Neutrophil (primary cell): ENCODE measurements around a stretch of chr9.

GRCh38 chr9:89676191-89676585 is 71.4 kb downstream of the GADD45G start:
- PRO-cap, result no peak

DNA sequence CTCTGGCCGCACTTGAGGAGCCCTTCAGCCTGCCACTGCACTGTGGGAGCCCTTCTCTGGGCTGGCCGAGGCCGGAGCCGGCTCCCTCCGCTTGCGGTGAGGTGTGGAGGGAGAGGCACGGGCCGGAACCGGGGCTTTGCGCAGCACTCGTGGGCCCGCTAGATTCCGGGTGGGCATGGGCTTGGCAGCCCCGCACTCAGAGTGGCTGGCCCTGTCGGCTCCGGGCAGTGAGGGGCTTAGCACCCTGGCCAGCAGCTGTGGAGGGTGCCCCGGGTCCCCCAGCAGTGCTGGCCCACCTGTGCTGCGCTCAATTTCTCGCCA is 76.1 kb downstream of the GADD45G start:
- PRO-cap, result no peak

DNA sequence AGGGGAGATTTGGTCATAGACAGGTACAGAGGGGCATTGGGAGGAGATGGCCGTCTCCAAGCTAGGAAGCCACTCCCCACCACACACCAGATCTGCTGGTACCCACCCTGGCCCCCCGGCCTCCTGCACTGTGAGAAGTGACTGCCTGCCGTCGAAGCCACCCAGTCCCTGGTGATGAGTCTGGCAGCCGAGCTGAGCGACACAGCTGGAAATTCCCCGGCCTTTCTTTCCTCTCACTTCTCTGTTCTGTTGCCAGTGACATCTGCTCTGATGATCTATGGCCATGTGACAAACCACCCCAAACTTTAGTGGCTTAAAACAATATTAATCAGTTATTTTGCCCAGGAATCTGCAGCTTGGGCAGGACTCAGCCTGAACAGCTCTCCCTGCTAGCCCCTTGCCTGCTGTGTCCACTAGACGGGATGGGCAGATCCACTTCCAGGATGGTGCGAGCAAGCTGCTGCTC is 211.1 kb downstream of the GADD45G start:
- PRO-cap, result no peak

DNA sequence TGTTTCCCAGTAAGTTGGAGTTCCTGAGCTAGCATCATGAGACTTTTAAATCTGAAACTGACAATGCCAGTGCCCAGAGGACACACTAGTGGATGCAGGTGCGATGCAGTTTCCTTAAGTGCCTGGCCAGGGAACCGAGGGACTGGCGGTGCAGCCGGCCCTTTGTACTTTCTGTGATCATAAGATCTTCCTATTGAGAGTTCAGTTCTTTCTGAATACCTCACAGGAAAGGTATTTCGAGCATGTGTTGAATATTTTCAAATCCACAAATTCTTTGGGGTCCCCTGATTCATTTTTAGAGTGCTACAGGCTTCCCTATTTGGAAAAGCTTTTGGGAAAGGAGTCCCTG is 281.4 kb downstream of the GADD45G start:
- PRO-cap, result no peak

- PRO-cap, result no peak
These were observed 78.9 kb downstream of the SYK start for GRCh38 chr9:90880589-90880944.

GRCh38 chr9:90889986-90890688 is 88.5 kb downstream of the SYK start:
- PRO-cap, result no peak

DNA sequence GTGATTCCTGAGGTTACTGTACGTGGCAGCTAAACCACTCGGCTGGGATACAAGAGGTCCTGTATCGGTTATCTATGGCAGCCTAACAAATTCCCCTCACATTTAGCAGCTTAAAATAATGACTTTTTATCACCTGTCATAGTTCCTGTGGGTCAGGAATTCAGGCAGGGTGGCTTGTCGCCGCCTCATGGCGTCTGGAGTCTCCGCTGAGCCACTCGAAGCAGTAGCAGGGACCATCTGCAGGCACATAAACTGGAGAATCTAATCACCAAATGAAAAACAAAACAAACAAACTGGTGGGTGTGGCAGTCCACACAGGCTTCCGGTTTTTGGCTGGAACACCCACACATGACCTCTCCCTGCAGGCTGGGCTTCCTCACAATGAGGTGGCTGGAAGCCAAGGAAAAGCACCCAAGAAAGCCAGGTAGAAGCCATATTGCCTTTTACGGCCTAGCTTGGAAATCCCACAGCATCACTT is 196.9 kb downstream of the SYK start:
- PRO-cap, result no peak

DNA sequence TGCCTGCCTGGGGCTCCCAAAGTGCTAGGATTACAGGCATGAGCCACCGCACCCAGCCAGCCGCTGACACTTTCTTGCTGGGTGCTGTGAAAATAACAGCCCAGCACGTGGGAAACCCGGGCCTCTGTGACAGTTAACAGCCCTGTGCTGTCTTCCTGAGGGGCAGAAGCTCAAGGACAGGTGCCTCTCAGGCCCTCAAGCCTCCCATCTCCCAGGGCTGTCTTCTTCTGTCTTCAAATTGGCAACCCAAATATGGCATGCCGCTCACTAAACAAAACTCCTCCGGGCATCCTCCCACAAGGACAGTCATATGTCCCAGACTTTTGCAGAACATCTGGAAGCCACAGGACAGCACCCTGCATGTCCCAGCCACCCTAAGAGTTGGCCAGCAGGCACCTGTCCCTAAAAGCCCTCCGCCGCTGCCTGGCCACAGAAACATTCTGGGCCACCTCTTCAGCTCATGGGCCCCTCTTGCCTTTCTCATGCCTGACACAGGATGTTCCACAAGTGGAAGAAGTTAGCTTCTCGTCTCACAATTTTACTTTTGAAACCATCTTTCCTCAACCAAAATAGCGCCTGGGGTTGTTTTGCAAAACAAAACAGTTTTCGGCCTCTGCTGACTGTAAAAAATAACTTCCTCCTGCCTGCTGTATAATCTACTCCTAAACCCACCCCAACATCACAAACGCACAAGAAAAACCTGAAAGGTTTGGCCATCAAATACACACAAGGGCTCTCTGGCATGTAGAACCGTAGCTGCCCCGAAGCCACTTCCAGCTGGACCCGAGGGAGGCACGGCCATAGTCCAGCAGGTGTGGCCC is 233.8 kb downstream of the SYK start:
- PRO-cap, result no peak

DNA sequence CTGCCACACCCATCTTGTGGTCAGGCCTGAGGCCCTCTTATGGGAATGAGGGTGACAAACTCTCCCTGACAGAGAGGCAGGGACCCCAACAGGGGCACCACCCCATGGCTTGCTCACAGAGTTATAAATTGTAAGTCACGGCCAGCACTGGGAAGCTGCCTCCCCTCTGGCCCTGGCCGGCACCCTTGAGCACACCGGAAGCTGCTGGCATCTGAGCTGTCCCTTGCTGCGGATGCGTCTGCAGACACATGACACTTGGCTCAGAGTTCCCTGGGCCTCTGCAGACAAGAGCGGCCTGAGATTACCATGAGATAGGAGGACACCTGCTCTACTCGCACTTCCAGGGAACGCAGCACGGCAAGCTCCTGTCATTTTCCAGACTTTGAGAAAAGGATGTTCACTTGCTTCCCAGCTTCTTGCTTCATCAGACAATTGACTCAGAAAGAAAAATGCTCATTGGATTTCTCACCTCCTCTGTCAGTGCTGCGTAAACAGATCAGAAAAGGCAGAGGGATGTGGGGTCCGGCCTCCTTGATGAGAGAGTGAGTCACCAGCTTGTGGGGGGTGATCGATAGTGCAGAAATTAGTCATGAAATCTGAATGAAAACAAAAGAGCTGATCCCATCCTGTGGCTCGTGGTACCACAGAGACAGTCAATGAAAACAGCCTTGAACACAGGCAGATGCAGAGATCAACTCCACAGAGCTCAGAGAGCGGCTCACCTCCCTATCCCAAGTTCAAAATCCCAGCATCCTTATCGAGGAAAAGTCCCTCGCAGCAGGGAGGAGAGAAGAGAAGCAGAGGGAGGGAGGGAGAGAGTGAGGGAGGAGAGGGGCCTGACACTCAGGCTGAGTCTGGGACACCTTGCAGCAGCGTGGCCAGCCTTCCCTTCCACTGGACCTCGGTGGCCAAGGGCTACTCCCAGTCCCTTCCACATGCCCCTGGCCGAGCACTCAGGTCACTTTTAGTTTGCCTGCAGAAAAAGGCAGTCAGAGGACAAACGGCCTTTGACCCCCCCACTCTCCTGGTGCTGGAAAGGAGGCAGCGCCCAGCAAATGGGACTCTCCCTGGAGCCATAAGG is 270.0 kb downstream of the SYK start:
- PRO-cap, result no peak

- PRO-cap, result no peak
These were observed 4.2 kb upstream of the NFIL3 start for GRCh38 chr9:91427681-91428307.

- PRO-cap, result no peak
These were observed 77.1 kb upstream of the NFIL3 start for GRCh38 chr9:91500718-91501066.

DNA sequence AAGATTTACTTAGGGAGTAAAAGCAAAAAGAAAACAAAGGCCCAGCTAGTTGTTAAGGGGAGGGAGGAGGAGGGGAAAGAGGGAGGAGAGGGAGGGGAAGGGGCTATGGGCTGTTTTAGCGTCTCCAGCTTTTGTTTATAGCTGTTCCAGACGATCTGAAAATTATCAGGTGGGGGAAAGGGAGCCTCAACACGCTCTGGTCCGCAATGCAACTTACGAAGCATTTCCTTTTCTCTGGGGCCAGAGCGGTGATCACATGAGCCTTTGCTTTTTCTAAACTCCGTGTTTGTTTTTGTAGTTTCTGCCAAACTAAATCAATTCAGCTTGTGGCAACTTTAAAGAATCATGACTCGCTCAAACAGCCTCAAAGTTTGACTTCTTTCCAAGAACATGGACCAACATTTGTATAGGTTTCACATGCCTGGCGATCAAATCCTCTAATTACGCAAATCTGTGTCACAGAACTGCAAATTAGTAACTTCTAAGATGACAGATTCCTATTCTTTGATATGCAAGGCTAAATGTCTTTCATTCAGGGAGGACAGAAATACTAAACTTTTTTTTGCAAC is 132.2 kb downstream of the ROR2 start:
- PRO-cap, result no peak

- PRO-cap, result no peak
These were observed 105.8 kb downstream of the ROR2 start for GRCh38 chr9:91844233-91844684.

GRCh38 chr9:91946351-91947311 is 3.4 kb downstream of the ROR2 start:
- PRO-cap, result no peak

DNA sequence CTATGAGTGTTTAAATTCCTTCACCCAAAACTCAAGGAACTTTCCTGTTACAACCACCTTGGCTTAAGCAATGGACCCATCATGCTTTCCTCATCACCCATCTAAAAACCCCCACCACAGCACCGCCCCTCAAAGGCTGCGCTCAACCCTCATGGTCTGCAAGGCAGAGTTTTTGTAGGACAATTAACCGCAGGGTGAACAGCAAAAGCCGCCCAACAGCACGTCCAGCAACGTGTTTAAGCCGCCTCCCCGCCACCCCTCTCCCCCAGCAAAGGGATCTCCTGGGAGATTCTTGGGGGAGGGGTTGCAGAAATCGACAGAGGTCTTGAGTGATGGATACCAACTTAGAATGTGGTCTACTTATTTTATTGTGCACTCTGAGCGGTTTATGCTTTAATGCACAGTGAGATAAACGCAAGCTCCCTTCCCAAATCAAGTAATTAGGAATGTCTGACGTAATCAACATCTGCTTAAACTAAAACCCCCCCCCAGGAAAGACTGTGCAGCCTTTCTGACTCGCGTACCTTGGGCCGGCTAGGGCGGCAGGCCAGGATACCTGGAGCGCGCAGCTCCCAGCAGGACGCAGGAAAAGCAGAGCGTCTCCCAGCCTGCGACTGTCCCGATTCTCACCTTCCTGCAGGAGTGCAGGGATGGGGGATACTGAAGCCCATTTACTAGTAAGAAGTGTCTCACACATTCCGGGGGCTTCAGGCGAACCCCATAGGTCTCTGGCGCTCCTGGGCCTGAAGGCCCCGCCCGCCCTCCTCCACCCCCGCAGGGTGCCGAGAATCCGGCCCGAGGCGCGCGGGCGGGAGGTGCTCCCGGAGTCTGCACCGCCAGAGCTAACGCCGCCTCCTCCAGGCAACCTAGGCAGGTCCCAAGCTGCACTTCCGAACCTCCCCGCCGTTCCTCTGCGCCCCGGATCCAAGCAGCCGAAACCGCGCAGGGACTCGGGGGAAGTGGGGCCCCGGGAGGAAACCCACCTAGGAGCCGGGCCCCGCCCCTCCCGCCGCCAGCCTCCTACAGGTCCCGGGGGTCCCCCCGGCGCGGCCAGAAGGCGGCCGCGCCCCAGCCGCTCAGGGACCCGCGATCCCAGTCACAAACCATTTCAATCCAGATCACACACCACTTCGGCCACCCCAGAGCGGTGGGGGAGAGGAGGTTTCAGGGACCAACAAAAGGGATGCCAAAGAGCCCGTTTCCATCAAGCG is 1.5 kb downstream of the ROR2 start:
- PRO-cap, result no peak

DNA sequence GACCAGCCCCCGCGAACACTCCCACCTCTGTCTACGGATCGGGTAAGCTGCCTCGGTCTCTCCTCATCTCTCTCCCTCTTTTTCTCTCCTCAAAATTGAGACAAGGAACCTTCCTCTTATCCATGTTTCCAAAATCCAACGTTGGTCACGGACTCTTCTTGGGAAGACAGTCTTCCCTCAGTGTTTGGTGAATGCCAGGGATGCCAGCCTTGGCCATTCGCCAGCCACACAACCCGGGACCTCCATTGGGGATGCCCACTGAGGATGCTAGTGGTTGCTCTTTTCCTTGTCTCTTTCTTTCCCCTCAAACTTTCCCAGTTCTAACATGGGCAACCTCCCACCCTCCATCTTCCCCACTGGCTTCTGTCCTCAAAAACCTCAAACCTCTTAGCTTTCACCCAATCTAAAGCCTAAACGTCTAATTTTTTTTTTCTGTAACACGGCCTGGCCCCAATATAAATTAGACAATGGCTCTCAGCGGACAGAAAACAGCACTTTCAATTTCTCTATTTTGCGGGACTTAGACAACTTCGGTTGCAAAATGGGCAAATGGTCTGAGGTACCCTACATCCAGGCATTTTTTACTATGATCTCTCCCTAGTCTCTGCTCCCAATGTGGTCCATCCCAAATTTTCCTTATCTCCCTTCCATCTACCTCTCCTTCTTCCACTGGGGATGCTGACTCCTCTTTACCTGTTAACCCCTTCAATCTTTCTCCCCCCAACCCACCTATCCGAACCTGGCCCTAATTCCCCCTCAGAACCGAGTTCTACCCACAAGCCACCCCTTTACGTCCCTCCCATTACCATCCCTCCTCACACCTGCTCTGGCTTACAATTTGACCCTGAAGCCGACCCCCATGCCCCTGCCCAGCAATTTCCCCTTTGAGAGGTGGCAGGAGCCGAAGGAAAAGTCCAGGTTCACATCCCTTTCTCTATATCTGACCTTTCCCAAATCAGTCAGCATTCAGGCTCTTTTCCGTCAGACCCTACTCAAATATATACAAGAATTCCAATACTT is 42.7 kb downstream of the SPTLC1 start:
- PRO-cap, result no peak

- PRO-cap, result no peak
These were observed 37.1 kb downstream of the SPTLC1 start for GRCh38 chr9:92077812-92078769.

DNA sequence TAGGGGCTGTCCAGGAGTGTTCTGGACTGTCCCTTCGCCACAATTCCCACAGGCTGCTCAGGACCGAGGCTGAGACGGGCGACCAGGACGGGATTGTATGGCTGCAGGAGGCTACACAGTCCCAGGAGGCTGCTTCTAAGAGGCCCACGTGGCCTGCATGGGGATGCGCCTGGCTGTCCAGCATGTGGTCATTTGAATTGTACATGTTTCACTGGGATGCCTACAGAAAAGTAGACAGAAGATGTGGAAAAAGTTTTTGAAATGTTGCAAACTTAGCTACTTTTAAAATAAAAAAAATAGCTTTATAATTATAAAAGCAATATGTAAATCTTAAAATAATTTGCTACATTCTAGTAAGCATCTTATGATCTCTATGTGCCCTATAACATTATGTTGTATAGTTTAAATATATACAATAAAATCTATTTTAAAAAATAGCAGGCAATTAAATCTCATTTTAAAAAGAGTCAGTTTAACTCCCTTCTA is 32.7 kb upstream of the SPTLC1 start:
- PRO-cap, result no peak

GRCh38 chr9:92247251-92247777 is 46.2 kb downstream of the IARS1 start:
- PRO-cap, result no peak

DNA sequence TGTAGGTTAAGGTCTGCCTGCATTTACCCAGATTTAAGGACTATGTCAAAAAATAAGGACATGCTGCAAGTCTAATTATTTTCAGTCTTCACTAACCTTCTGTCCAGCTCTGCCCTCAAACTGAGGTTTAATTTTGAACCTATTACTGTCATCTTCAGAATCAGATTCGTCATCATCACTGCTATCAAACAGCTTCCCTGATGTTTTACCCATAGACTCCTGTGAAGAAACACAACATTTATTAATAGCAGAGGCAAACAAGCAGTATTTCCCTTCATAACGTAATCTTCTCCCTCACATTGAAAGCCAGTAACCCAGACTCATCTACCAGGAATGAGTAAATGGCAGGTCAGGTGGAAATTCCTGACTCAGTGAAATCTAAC is 14.7 kb downstream of the NOL8 start:
- PRO-cap, result no peak